LHCN-M2 (cell line): ENCODE measurements around the genes FBXO38 and PCYOX1L.

DNA sequence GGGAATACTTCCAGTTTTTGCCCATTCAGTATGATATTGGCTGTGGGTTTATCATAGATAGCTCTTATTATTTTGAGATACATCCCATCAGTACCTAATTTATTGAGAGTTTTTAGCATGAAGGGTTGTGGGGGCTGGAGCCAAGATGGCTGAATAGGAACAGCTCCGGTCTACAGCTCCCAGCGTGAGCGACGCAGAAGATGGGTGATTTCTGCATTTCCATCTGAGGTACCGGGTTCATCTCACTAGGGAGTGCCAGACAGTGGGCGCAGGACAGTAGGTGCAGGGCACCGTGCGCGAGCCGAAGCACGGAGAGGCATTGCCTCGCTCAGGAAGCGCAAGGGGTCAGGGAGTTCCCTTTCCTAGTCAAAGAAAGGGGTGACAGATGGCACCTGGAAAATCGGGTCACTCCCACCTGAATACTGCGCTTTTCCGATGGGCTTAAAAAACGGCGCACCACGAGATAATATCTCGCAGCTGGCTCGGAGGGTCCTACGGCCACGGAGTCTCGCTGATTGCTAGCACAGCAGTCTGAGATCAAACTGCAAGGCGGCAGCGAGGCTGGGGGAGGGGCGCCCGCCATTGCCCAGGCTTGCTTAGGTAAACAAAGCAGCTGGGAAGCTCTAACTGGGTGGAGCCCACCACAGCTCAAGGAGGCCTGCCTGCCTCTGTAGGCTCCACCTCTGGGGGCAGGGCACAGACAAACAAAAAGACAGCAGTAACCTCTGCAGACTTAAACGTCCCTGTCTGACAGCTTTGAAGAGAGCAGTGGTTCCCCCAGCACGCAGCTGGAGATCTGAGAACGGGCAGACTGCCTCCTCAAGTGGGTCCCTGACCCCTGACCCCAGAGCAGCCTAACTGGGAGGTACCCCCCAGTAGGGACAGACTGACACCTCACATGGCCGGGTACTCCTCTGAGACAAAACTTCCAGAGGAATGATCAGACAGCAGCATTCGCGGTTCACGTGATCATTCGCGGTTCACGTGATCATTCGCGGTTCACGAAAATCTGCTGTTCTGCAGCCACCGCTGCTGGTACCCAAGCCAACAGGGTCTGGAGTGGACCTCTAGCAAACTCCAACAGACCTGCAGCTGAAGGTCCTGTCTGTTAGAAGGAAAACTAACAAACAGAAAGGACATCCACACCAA is 8.0 kb downstream of the SPINK7 start:
- RAMPAGE, long total RNA, result no peak

GRCh38 chr5:148383523-148384102 is at the start of gene FBXO38:
Gene FBXO38 (plus strand): TSS chr5:148383958.
- RAMPAGE, long total RNA, result no peak

DNA sequence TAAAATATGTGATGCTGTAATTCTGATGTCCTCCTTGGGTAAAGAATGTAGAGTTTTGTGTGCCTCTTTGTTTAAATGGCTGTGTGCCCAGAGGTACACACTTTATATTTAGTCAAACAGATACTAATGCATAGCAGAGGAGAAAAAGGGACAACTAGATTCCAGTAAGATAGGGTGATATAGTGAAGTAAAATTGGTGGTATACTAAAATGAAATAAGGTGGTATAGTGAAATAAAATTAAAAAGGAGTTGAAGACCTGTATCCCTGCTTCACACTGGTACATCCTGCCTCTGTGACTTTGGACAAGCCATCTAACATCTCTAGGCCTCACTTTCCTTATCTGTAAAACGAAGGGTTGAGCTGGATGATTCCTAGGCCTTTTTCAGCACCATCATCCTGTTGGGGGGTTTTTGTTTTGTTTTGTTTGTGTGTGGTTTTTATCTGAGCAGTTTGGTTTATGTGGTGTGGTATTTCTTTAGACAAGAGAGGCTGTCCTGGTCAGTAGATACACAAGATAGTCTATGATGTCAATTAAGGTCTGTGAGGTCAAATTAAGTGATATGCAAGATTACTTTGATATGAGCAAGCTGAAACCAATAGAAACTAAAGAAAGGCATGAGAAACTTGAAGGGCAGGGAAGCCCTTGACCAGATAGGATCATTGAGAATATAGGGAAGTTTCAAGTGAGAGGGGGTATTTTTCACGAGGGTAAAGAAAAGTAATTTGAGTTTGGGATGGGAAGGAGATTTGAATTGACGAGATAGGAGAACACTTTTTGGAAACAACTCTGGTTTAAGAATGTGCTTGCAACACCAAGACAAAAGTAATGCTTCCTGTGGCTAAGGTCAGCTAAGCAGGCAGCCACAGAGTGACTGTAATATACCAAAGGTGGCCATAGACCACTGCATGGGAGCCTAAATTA is 1.7 kb downstream of the FBXO38 start:
- RAMPAGE, long total RNA, result no peak

GRCh38 chr5:149141998-149142707 is 860 bp downstream of the ABLIM3 start:
- RAMPAGE, long total RNA, result no peak

DNA sequence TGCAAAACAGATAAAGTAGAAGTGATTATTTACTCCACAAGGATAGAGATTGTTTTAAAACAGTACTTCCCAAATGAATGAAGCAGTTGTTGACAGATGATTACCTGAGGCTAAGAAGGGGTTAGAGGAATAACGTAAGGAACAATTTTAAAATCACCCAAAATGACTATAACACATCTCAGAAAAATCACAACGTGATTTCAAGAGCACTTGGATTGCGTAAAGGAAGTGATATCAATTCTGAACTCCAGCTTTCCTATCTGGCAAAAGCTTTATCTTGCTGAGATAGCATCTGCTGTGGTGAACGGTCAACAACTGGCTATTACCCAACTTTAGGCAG is 9.0 kb downstream of the ABLIM3 start:
- RAMPAGE, long total RNA, result no peak

DNA sequence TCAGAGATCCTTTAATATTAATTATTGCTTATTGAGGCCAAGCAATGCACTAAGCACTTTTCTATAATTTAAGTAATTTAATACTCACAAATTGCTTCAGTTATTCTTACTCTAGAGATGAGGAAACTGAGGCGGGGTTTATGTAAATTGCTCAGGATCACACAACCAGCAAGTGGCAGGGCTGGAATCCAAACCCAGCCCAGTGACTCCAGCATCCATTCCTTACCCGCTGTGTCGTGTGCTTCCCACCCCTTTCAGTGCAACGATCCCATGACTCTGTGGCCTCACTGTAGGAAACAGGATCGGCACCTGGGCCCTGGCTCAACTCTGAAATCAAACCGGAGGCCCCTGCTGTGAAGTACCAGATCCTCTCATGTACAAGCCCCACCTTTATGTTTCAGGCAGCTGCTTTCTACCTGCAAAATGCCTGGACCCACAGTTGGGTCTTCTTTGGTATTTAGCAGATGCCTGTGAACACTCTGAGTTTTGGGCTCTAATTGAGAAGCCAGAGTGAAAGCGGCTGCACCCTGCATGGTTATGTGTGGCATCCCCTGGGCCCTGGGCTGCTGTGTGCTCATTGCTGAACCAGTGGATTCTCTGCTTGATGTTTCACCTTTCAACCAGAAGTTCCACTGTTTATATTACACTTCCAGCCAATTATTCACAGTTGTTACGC is 36.6 kb downstream of the ABLIM3 start:
- RAMPAGE, long total RNA, result no peak

DNA sequence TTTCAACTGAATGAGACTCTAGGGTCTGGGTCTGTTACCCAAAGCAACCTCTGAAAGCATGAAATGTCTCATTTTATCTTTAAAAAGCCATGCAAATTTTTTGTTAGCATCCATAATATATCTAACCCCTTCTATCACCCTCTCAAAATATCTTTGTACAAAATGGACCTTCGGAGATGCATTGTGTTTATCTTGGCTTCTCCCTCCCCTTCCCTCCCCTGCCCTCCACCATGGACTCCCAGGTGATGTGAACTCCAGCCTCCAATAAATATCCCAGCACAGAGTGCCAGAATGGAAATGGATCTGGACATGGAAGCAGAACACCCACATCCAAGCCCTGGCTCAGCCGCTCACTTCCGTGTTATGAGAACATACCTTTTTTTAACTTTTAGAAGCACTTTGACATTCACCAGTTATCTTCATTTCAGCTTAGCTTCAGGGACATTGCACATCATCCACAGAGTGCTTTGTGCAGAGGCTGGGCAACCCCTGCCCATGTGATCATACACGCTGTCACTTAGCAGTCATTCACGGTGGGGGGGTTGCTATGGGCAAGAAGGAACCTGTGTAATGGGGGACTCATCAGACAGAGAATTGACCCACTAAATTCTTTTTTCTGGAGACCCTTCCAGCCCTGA is 9.1 kb downstream of the AFAP1L1 start:
- RAMPAGE, long total RNA, result no peak

GRCh38 chr5:149291065-149291311 is 19.3 kb downstream of the AFAP1L1 start:
- RAMPAGE, long total RNA, result no peak

GRCh38 chr5:149357448-149358345 is at the start of gene PCYOX1L:
Gene PCYOX1L (plus strand): TSS chr5:149358046.
- RAMPAGE, long total RNA, result no peak

GRCh38 chr5:149389359-149390131 is 10.5 kb upstream of the IL17B start:
- RAMPAGE, long total RNA, result no peak

DNA sequence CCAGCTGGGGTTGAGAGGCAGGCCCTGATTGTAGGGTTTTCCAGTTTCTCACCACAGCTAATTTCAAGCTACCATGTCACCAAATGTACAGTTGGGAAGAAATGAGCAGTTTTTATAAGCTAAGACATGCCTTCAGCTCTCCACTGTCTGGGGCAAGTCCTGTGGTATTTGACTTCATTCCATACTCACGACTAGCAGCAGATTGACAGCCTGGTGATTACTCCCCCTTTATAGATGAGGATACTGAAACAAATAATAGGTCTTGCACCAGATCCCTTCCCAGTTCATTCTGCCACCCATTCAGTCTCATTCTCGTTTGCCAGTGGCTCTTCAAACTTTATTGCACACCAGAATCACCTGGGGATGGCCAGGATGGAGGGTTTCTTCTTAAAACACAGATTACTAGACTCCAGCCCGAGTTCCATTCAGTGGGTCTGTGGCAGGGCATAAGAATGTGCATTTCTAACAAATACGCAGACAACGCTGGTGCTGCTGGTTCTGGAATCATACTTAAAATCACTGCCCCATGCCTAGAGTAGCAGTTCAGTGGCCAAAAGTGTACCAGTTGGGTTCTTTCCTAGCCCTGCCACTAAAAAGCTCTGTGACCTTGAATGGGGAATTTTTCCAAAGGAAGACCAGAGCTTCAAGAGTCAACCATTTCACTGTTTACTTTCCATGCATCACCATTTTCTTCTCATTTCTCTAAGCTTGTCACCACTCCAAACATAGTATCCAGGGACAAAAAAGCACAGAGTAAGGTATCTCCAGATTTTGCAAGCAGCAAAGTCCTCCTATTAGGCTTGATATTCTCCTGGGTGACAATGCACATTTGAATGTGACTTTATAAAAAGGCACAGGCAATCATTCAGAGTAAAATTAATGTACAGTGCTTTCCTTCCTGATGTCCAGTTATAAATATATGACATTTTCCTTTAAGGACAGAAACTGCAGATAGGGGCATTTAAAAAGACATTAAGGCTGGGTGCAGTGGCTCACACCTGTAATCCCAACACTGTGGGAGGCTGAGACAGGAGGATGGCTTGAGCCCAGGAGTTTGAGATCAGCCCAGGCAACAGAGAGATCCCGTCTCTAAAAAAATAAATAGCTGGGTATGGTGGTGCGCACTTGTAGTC is 64.1 kb downstream of the CSNK1A1 start:
- RAMPAGE, long total RNA, result no peak

DNA sequence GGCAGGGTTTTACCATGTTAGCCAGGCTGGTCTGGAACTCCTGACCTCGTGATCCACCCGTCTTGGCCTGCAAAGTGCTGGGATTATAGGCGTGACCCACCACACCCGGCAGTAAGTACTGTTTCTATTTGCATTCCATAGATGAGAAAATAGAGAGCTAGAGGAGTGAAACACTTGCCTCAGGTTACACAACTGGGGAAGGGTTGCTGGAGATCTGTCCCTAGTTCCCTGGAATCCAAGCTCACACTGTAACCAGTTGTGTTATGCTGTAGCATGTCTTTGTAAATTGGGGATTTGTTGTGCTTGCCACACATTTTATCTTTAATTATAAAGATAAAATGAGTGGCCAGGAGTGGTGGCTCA is 27.2 kb downstream of the ARHGEF37 start:
- RAMPAGE, long total RNA, result no peak

- RAMPAGE, long total RNA, result no peak
These were observed 41.5 kb downstream of the PPARGC1B start for GRCh38 chr5:149771641-149772000.

DNA sequence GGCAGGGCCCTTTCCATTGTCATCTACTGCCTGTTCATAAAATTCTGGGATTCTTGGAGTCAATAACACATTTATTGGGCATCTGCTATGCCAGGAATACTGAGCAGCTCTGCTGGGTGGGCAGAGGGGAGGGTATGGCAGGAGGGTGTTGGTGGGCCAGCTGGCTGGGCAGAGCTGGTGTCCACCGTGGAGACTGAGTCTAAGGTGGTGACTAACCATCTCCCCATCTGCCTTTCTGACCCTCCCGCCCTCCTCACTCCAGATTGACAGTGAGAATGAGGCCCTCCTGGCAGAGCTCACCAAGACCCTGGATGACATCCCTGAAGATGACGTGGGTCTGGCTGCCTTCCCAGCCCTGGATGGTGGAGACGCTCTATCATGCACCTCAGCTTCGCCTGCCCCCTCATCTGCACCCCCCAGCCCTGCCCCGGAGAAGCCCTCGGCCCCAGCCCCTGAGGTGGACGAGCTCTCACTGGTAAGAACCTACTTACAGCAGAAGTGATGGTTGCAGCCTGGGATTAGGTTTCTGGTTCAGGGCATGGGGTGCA is 96.4 kb downstream of the PPARGC1B start:
- RAMPAGE, long total RNA, result no peak

GRCh38 chr5:149995966-149996473 is 4.4 kb downstream of the TIGD6 start:
- RAMPAGE, long total RNA, result no peak

DNA sequence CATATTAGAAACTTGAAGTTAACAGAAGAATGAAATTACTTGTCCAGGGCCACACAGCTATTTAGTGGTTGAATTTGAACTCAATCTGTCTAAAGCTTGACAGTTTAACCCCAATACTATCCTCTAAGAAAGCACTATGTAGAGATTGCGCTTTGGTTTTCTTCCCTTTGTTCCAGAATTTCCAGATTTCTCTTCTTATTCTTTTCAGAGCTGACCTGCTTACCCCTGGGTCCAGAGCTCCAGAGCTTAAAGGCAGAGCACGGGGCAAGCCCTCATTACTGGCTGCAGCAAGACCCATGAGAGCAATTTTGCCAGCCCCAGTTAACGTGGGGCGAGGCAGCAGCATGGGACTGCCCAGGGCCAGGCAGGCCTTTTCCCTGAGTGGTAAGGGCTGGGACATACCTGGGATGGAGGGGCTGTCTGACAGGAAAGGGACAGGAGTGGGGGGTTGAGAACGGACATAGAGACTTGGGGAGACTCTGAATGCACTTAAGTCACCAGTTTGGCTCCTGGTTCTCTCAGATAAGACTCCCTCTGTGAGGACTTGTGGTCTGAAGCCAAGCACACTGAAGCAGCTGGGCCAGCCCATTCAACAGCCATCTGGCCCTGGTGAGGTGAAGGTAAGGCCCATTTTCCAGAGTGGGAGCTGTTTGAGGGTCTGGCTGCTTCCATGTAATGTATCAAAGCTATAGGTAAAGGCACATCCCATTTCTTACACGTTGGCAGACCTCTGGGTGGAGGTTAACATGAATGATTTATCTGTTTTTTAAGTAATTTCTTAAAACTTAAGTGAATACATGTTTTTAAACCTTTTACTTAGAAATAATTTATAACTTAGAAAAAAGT is 26.2 kb downstream of the HMGXB3 start:
- RAMPAGE, long total RNA, result no peak

DNA sequence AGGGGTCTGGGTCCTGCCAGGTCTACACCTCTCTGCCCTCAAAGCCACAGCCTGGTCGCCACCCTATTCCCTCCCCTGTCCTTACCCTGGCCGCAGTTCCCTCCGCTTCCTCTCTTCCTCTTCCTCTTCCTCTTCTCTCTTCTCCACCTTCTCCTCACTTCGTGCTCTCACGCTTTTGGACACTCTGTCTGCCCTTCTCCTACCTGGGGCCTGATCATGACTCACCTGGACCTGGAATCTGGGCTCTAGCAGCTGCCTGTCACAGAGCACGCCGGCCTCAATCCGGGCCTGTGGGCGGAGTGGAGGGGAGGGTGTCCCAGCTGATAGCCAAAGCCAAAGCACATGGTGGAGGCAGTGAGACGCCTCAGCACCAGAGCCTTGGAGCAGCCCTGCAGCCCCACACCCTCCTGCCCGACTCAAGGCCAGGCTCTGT is 26.8 kb upstream of the CSF1R start:
- RAMPAGE, long total RNA, result no peak

GRCh38 chr5:150124255-150124748 is 31.3 kb downstream of the PDGFRB start:
- RAMPAGE, long total RNA, result no peak

GRCh38 chr5:150147283-150148288 is 8.1 kb downstream of the PDGFRB start:
- RAMPAGE, long total RNA, result no peak

GRCh38 chr5:150167127-150167787 is 679 bp downstream of the CDX1 start:
- RAMPAGE, long total RNA, result no peak